Cardiac ventricle fibroblast (primary cell): ENCODE measurements around a stretch of chr2.

DNA sequence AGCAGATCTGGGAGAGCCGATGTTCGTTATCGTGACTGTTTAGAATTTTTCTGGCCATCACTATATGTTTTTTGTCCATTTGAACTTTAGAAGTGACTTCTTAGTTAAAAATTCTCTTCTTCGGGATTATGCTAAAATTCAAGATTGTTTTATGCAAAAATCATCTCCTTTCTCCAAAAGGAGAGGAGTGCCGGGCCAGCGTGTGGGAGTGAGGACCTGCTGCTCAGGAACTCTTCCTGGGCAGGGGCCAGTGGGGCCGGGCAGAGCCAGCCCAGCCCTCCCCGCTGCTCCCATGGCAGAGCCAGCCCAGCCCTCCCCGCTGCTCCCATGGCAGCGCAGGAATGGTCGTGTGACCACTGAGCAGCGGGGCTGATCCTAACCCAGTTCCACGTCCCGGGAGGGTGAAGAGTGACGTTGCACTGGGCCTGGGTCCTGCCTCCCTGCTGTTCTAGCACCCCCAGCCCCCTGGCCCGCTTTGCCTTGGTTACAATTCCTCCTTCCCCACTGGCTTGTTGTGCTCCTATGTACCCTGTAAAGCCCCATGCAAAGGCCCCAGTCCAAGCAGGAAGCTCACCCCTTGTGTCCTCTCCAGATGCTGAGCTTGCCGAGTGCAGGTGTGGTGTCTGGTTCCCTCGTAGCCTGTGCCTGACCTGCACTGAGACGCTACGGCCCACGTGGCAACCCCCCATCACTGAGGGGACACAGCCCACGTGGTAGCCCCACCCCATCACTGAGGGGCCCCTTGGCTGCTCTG is 11.5 kb upstream of the NEU4 start:
- RAMPAGE, long total RNA: no peak

DNA sequence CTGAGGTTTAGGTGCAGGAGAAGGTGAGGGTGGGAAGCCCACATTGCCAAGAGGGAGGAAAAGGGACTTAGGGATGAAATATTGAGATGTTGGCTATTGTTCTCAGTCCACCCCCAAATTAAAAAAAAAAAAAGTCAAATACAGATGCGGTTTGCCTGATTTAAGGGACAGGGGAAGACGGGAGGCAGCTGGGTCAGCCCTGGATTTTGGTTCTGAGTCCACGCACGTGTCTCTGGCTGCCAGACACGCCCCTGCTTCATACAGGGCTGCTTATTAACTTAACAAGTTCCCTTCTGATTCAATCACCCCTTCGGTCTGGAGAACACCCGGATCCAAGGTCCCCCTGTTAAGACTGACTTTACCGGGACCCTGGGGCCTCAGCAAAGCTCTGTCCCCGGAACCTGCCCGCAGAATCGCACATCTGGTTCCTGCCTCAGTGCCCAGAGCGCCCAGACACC is 26.2 kb upstream of the FAM240C start:
- RAMPAGE, long total RNA: no peak

DNA sequence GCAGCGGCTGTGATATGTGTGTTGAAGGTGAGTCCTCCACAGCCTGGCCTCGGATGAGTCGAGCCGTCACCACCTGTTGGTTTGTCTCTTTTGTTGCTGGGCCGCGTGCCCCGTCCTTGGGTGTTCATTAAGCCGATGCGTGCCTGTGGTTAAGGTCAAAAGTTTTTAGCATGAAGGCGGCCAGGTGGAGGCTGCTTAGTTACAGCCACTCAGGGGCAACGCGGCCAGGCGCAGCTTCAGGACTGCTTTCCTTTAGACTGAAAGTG is 26.7 kb upstream of the FAM240C start:
- RAMPAGE, long total RNA: no peak

- RAMPAGE, long total RNA: no peak
Measured at GRCh38 chr2:242088288-242089466, 188.4 kb upstream of the FAM240C start.

DNA sequence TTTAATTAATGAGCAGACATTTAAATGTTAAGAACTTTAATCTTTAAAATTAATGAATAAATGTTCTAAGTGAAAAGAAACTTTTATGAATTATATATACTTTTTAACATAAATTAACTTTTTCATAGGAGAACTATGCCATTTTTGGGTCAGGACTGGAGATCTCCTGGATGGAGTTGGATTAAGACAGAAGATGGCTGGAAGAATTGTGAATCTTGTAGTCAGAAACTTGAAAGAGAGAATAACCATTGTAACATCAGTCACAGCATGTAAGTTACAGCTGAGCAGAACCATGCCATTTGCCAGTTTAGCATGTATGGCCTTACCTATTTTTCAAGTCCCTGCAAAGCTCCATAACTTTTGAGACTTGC is 194.5 kb upstream of the FAM240C start:
- RAMPAGE, long total RNA: no peak